ENCODE measurements around a stretch of chr6.

DNA sequence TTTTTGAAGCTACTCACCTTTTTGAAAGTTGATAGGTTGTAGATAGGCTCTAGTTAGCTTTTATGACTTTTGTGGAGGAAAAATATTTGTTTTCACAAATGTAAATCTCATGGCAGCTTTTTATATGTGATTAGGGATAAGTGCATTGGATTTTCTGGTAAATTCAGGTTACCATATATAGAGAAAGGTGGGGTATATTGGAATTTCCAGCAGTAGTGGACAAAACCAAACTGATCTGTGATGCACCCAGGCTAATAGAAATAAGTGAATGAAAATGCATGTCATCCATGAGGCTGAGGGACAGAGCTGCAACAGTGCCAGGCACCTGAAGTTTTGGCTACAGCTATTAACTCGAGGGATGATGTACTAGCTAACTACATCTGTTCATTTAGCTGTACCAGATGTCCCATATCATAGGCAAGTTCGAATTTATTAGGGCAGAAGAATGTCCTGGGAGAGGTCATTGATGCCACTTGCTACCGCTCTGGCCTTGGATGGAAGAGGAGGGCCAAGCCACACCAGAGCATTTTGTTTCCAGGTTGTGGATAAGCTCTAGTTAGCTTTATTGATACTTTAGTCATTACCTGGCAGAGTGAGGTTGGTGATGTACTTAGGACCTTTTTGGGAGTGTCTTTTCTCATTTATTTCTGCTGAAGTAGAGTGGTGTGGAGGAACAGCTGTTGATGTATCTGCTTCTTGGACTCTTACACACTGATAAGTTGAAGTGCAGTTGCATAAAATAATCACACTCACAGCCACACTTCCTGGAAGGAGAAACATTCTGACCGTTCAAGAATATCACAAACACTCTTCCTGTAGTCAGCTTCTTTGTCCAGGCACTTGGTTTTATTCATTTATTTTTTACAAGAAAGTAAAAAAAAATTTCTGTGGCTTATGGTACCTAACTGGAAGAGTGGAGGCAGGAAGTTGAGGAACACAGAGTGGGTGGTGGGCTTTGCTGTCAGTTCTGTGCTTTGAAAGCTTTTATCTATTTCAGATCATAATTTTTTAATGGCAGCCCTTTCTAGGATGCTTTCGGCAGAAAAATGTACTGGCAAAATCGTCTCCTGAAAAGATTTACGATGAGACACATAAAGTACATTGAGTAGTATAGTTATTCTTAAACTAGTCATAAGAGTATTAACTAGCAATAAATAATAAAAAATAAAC is 8.2 kb downstream of the ZFAND3 start:
- PRO-cap, result no peak
- RRBS, result no CpG with 5 or more reads among the region's 7 CpGs

GRCh38 chr6:37931276-37932206 is 112.0 kb downstream of the ZFAND3 start:
- PRO-cap, result no peak
- RRBS, result no CpG with 5 or more reads among the region's 17 CpGs

- PRO-cap, result no peak
- RRBS, result no CpG with 5 or more reads among the region's 1 CpG
Measured at GRCh38 chr6:37940407-37940888, 120.9 kb downstream of the ZFAND3 start.

- PRO-cap, result no peak
- RRBS, result no CpG with 5 or more reads among the region's 3 CpGs
Measured at GRCh38 chr6:38050711-38051053, 231.2 kb downstream of the ZFAND3 start.

GRCh38 chr6:38093420-38094168 is 274.1 kb downstream of the ZFAND3 start:
- PRO-cap, result no peak
- RRBS, result no CpG with 5 or more reads among the region's 5 CpGs

DNA sequence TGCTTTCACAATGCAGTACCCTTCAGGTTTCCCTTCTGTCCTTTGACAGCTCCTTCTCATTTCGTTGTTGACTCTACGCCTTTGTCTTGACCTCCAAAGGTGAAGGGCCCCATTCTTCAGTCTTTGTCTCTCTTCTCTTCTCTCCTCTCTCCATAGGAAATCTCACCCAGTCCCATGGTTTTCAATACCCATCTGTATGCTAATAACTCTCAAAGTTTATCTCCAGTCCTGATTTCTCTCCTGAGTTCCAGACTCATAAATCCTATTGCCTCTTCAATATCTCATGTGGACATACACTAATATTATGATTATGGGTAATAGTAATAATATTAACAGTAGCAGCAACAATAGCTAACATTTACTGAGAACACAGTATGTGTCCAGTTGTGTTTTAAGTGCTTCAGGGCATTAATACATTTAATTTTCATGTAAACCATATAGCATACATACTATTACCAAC is 208.7 kb downstream of the BTBD9 start:
- PRO-cap, result no peak
- RRBS, result no CpG with 5 or more reads among the region's 2 CpGs

DNA sequence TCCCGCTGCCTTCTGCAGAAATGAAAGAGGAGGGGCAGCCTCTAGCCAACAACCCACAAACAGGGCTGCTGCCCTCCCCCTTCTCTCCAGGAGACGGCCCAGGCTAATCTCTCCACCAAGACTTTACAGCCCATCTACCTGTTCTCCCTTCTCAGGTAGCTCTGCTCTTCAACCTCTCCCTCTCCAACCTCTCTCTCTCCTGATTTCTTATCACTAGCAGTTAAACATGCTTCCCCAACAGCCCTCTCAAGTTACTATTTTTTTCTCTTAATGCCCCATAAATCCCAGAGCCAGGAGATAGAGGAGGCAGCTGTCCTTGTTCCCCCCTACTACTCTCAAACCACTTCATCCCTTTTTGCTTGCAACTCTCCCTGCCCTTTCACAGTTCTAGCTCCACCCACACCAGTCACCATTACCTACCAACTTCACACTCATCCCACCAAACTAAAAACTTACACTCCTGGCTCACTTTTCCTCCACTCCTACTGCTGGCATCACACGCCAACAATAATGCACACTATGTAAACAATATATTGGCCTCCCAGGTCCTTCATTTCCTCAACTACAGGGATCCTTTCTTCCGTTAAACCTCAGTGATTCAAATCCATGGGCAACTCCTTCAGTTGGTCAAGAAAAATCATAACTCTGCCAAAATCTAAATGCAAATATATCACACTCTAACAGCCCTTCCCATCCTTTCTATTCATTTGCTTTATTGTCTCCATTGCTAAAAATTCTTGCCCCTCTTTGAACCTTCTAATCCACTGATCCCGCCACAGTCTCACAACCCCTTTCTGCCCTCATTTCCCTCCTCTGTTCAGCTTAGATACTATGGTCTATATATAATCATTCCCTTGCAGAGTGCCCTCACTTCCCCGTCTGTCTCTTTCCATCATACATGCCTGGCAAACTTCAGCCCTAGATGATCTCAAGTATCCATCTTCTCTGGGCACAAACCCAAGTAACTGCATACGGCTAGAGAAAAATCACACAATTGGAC is 136.2 kb downstream of the BTBD9 start:
- PRO-cap, result no peak
- RRBS, result no CpG with 5 or more reads among the region's 7 CpGs

DNA sequence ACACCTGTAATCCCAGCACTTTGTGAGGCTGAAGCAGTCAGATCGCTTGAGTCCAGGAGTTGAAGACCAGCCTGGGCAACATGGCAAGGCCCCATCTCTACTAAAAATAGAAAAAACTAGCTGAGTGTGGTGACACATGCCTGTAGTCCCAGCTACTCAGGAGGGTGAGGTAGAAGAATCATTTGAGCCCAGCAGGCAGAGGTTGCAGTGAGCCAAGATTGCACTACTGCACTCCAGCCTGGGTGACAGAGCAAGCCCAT is 68.1 kb downstream of the BTBD9 start:
- PRO-cap, result no peak
- RRBS, result no CpG with 5 or more reads among the region's 1 CpG

- PRO-cap, result no peak
- RRBS, result no CpG with 5 or more reads among the region's 7 CpGs
Measured at GRCh38 chr6:38713509-38714263, 1.4 kb upstream of the DNAH8 start.

- PRO-cap, result no peak
- RRBS, result no CpG with 5 or more reads among the region's 8 CpGs
Measured at GRCh38 chr6:39217382-39217896, 11.8 kb downstream of the KCNK5 start.

GRCh38 chr6:39225004-39226138 is 3.9 kb downstream of the KCNK5 start:
- PRO-cap, result no peak
- RRBS, result no CpG with 5 or more reads among the region's 10 CpGs

DNA sequence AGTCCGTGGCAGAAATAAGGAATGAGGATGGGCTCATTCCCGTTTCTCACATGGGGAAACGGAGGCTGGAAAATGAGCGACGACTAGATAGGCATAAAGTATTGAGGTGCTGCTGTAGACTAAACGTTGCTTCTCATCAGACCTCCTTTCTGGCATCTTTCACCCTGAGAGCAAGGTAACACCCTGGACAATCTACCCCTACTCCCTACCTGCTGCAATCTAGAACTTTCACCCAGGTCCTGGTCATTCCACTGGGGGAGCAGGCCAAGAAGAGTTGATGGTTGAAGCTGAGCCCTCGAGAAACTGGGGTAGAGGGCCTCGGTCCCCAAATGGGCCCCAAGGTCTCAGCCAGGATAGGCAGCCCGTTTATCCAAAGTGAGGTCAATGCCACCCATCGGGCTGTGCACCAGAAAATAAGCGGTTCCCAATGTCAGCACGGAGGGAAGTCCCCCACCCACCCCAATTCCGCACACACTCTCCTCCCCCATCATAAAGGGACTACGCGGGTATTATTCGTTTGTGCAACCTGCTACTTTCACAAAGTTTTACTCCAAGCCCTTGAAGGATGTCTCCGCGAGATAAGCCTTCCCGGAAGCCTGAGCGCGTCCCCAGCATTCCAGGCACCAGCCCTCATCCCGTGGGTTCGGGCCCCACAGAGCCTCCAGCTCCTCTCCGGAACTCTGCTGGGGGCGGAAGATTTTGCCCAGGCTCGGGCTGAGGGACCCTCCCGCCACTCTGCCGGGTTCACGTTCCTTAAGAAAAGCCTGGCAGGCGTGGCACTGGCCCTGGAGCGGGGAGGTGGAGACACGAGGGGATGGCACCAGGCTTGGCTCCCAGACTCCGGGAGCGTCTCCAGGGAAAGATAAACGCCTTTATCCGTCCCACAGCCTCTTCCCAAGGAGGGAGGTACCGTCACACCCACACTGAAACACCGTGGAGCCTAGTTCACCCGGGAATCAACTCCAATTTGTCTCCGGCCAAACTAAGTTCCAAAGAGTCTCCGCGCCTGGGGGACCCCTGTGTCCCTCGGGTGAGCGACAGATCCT is 1.2 kb downstream of the KCNK5 start:
- PRO-cap, result no peak
- RRBS, result 44% methylated on average over 13 of the region's 44 CpGs

GRCh38 chr6:39758721-39759200 is 33.4 kb upstream of the DAAM2 start:
- PRO-cap, result no peak
- RRBS, result no CpG with 5 or more reads among the region's 4 CpGs

GRCh38 chr6:39821626-39822500 is 29.7 kb downstream of the DAAM2 start:
- PRO-cap, result no peak
- RRBS, result no CpG with 5 or more reads among the region's 8 CpGs

DNA sequence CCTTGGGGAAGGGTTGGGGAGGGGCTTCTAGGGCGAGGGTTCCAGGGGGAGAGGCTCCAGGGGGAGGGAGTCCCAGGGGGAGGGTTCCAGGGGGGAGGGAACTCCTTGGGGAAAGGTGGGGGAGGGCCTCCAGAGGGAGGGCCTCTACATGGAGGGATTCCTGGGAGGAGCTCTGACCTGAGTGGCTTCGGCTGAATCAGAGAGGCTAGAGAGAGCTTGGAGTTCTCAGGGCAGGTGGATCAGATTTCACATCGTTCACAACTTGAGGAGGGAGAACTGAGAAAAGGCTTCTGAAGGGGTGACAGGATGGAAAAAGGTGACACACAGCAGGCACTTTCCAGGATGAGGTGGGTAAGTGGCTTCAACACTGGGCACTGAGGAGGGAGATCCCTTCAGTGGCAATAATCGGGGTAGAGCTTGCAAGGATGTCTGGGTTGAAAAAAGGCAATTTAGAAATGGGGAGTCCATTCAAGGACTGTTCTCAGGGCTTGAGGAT is 49.2 kb downstream of the DAAM2 start:
- PRO-cap, result no peak
- RRBS, result no CpG with 5 or more reads among the region's 4 CpGs

DNA sequence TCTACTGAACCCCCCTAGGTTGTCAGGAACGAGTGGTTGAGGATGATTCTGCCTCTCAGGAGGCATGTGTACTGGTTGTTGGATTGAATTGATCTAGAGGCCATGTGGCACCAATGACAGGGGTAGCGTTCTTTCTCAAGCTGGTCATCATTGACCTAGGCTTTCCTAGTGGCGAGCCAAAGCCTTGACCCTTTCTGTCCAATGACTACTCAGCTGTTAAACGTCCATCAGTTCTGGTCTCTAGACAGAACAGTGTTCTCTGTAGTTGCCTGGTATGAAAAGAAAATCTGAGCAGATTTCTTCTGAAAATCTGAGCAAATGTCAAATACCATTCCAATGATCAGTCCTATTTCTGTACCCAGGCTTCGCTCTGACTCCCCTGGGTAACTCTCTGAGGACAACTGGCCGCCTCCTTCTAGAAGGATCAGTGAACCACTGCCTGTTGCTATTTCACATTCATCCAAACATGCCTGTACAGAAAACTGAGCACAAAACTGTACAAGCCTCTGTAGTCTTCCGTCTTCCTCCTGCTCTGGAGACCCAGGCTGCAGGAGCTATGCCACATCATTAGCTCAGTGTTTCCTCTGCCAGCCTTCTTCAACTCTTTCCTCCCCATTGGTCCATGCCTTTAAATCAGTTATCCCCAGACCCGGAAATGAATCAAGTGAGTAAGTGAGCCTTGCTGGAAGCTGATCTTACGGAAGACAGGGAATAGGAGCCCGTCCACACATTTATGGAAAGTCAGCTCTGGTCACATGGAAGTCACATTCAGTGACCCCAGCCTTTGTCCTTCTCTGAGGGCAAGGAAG is 63.2 kb downstream of the DAAM2 start:
- PRO-cap, result no peak
- RRBS, result no CpG with 5 or more reads among the region's 10 CpGs

DNA sequence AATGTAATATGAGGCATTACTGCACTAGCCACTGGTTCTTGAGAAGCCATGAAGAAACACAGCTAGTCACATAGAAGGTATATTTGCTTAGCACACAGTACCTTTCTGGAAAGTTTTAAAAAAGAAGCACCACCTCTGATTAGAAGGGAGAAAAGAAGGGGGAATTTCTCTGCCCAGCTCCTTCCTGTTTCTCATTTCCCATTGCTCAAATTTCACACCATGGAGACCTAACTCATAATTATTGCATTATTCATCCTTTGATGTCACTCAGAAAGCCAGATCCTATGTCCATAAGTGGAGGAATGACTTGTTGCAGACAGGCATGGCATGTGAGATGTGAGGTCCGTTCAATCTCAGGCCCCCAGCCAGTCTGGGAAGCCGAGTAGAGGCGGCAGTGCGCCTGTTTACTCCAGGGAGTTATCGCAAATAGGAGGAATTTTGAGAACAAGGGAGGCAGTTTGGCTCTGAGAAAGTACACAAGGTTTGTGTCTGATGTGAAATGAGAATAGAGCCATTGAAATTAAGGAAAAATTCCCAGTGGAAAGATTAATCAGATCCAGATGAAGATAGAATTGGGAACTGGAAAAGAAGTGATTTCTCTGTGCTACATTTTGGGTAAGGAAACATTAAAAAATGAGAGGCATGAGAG is 26.9 kb upstream of the MOCS1 start:
- PRO-cap, result no peak
- RRBS, result no CpG with 5 or more reads among the region's 5 CpGs

GRCh38 chr6:40109259-40109740 is 175.0 kb upstream of the MOCS1 start:
- PRO-cap, result no peak
- RRBS, result no CpG with 5 or more reads among the region's 2 CpGs

GRCh38 chr6:40523697-40524224 is 63.4 kb downstream of the LRFN2 start:
- PRO-cap, result no peak
- RRBS, result no CpG with 5 or more reads among the region's 3 CpGs

- PRO-cap, result bidirectional peak, plus-strand start at chr6:41028193, minus-strand start at chr6:41027853
- RRBS, result 3% methylated on average over 12 of the region's 36 CpGs
Measured at GRCh38 chr6:41027421-41028304, 11.4 kb downstream of the UNC5CL start.